ENCODE data around the genes HNF1B and GPR179.

DNA sequence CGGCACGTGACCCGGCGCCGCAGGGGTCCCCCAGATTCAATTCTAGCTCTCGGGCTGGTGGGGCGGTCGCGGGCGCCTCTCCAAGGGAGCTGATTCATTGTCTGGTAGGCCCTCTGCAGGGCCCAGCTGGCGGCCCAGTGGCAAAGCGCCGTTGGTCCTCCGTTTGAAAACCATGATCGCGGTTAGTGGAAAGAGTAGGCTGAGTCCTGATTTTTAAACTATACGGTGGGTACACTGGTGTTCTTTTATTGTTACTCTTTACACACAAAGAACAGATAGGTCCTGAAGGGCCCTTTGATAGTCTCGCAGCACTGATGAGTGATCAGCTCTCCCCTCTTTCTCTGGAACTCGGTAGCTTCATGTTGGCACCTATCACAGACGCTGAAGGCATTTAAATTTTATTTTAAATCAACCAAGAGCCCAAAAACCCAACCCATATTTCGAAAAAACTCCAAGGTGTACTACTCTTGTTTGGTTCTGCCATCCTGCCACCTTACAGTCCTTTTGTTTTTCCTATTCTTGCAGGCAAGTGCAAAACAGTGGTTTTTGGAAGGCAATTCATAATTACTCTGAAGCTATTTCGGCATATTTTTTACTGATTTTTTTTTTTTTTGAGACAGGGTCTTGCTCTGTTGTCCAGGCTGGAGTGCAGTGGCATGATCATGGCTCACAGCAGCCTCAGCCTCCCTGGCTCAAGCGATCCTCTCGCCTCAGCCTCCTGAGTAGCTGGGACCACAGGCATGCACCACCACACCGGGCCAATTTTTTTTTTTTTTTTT, 500 bp upstream of the SYNRG start:
- PRO-cap = bidirectional peak, plus-strand start at position 33 of the sequence, minus-strand start outside the sequence

DNA sequence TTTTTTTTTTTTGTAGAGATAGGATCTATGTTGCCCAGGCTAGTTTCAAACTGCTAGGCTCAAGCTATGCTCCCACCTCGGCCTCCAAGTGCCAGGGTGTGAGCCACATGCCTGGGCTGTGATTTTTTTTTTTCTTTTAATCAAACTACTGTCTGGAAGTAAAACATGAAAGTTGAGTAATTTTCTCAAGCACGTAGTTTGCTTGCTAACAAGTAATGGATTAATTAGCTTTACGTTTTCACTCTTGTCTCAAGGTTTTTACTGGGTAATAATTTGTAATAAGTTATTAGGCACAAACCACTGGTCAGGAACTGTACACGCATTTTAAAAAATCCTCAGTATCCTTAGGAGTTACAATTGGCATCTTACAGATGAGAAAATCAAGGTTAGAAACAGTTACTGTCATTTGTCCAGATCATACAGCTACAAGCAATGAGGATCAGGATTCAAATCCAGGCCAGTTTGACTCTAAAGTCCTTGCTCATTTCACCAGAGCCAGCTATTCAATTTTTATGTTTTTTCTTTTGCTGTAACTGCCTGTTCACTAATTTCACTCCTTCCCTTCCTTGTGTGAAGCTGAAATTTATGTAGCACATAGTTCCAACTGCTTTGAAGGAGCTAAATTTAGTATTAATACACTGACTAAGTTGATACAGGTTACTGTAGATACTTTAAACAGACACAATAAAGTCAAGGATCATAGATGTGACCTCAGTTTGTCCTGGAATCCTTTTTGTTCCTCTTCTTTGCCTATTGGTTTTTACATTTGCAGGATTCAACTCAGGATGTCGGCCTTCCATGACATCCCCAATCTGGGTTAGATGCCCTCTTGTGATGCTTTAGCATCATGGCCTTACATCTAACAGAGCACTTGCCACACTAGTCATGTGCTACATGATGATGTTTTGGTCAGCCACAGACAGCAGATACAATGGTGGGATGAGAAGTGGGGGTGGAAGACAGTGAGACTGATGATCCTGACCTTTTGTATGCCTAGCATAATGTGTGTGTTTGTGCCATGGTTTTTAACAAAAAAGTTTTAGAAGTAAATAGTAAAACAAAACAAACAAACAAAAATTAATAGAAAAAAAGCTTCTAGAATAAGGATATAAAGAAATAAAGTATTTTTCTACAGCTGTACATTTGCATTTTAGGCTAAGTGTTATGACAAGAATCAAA, 1.5 kb upstream of the SYNRG start:
- PRO-cap = no peak

- PRO-cap = no peak
These were observed 19.8 kb downstream of the HNF1B start for GRCh38 chr17:37725043-37725474.

DNA sequence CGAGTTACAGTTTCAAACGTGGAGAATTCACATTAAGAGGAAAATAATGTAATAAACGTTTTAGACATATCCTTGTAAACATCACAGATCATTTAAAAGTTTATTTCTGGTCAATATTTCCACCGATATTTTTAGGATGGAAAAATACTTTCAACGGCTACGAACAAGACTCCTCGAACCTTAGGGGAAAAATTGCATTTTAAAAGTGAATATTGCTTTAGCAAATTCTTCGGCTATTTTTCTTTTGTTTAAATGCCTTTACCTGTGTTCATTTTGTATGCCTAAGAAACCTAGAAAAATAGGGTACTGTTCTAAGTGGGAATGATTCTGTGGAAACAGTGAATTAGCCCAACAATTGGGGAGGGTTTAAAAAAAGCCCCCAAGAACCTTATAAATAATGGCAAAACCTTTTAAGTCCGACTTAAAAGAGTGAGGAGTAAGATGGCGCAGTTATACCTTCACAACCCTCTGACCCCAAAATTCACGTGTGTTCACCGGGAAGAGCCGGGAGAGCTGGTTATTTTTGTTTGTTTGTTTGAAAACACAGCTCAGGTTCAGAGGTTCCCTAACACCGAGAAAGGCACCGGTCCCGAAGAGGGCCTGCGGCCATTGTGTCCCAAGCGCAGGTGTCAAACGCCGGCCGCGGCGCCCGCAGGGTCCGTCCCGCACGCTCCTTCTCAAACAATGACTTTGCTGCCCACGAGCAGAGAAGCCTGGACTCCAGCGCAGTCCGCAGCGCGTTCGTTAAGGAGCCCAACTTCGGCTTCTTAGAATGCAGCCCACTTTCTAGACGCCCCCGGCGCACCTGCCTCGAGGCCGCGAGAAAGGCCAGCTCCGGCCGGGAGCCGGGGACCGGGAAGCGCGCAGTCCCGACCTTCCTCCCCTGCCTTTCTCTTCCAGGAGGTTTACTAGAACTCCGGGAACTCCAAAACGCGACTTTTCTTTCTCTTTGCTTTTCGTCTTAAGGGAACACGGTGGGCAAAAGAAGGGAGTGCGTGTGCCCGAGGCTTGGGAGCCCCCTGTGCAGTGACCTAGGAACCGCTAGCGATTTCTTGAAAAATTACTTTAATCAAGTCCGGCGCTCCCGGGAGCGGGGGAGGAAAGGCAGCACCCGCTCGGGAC, 3.0 kb downstream of the HNF1B start:
- PRO-cap = no peak

DNA sequence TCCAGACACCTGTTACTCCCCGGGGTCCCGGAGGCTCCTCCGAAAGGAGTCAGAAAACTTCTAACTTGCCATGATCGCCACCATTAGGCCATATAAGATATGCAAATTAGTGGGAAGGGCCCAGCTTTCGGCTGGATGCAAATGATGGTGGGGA, at the start of gene HNF1B:
TSS of gene HNF1B (minus strand) at position 62 of the 154 bp plus-strand sequence.
- PRO-cap = no peak

- PRO-cap = no peak
These were observed 411 bp upstream of the HNF1B start for GRCh38 chr17:37745152-37745788.

- PRO-cap = no peak
These were observed 867 bp upstream of the HNF1B start for GRCh38 chr17:37745789-37746063.

DNA sequence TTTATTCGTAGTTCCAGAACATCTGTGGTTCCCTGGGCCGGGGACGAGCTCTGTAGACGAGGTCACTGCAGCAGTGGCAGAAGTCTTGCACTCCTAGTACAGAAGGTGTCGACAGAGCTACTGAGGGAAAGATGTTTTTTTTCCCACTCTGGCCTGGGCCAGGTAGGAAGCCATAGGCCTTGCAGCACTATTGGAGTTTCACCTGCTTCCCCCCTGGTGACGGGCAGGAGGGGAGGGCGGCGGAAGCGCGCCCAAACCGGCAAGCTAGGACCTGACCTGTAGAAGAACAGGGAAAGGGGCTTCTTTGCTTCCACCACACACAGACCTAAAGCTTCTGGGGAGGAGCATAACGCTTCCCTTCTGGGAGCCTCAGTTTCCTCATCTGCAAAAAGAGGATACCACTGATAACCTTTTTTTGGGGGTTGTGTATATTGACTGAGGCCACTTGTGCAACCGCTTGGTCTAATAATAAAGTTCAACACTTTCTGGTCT, 1.3 kb upstream of the HNF1B start:
- PRO-cap = no peak

GRCh38 chr17:38320471-38320887, 23.3 kb downstream of the GPR179 start:
- PRO-cap = no peak

DNA sequence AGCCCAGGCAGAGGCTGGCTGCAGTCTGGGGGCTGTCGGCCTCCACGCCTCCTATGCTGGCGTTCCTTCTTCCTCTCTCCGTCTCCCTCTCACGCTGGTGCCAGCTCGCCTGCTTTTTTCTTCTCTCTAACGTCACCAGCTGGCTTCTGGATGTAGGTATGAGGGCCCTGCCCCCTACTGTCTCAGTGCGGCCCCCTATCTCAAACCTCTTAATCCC, at the start of gene GPR179:
TSS of gene GPR179 (minus strand) at position 125 of the 217 bp plus-strand sequence.
- PRO-cap = no peak

DNA sequence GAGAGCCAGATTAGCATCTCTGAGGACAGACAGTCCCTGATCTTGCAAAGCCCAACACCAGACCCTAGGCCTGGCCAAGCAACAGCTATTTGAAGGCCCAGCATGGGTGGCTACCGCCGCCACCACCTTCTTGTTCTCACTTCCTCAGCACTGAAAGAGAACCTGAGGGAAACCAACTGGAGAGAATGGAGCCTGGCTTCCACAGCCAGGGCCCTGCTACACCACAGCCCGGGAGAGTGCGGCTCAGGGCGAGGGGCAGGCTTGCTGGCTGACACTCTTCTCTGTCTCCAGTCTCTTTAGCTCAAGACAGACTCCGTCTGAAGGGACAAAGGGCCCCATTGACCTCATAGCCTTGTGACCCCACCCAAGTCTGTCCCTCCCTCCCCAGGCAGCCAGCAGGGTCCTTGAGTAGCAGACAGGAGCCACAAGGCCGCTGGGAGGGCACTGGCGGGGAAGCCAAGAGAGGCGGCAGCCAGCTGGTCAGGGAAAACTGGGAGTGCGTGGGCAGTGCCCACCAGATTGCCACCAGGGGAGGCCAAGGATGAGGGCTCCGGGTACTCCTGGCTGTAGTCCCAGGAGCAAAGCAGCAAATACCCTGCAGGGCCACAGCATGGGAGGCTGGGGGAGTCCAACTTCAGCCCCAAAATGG, 10.8 kb upstream of the ARHGAP23 start:
- PRO-cap = bidirectional peak, plus-strand start at position 425 of the sequence, minus-strand start at position 283 of the sequence

GRCh38 chr17:38454524-38455170, 26.4 kb downstream of the ARHGAP23 start:
- PRO-cap = no peak

GRCh38 chr17:38463403-38464197, 35.3 kb downstream of the ARHGAP23 start:
- PRO-cap = no peak

DNA sequence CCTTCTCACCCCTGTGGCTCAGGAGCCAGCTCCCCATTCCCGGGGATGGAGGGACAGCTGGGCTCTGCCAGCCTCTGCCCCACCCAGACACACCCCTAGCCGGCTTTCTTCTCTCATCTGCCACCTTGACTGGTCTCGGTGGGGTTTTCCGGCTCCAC, 37.3 kb downstream of the ARHGAP23 start:
- PRO-cap = no peak

DNA sequence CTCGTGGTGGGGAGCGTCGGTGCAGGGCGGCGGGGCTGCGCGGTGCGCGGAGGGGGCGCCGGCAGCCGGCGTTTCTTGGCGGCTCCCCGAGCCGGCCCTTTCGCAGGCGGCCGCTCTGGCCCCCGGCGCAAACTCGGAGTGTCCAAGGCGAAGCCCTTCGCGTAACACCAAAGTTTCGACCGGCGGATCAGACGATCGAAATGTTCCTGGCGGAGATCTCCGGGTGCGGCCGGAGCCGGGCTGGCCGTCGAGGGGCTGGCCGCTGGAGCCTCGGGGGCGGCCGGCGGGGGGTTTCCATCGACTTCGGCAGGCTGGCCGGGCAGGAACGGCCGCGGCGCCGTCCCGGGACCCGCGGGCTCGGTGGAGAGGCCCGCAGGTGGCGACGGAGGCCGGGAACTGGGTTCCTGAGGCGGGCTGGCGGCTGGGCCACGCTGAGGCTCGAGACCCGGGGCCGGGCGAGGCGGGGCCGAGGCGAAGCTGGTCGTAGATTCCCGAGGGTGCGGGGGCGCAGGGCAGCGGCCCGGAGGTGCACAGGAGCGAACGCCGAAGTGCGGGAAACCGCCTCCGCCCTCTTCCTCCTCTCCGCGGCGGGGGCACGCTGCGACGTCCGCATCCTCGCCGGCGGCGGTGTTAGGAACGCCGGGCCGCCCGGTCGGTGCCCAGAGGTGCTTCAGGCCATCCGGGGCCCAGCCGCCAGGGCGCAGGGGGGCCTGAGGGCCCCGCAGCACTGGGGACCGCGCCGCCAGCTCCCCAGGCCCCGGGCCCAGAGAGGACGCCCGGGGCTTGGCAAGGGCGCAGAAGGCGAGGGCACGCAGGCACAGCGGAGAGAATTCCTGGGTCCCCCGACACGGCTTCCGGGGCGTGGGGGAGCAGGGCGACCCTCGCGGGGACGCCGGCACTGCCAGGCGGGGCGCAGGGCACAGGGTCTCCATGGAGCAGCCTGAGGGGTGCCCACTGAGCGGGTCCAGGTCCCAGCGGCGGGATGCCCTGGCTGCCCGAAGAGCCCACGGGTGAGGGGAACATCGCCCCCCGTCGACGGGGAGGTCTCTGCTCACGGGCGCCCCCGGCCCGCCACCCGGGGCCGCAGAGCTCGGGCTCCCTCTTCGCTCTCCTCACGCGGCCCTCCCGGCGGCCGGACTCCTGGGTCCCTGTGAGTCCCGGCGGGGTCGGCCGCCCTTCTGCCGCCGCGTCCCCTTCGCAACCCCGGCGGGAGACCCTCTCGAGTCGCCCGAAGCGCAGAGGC, 772 bp downstream of the EPOP start:
- PRO-cap = unidirectional peak, plus-strand start at position 795 of the sequence

DNA sequence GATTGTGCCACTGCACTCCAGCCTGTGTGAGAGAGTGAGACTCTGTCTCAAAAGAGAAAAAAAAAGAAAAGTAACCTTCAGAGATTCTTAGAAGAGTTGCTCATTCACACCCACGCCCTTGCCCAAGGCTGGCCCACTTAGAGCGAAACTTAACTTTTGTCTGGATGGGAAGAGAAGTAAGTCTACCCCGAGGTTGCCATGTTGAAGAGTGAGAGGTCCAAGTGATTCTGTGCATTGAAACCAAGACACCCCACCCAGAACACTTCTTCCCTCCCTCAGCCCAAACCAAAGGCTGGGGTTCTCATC, 2.4 kb upstream of the CISD3 start:
- PRO-cap = no peak

DNA sequence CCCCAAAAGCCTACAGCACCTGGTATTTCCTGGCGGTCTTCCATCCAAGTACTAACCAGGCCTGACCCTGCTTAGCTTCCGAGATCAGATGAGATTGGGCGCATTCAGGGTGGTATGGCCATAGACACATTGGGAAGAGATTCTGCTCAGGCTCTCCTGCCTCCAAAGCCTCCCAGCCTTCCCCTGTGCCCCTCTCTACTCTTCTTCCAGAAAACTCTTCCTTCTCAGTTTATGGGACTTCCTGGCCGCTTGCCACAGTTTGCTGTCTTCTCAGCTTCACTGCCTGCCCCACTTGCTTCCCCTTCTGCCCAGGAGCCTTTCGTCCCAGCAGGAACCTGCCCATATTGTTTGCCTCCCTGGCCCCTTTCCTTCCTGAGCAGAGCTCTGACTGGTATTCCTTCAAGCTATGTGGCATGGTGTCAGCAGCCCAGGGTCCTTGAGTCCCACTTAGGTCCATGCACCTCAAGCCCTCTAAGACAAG, 1.7 kb downstream of the CISD3 start:
- PRO-cap = no peak

GRCh38 chr17:38839964-38840518, 1.2 kb downstream of the C17orf98 start:
- PRO-cap = no peak

DNA sequence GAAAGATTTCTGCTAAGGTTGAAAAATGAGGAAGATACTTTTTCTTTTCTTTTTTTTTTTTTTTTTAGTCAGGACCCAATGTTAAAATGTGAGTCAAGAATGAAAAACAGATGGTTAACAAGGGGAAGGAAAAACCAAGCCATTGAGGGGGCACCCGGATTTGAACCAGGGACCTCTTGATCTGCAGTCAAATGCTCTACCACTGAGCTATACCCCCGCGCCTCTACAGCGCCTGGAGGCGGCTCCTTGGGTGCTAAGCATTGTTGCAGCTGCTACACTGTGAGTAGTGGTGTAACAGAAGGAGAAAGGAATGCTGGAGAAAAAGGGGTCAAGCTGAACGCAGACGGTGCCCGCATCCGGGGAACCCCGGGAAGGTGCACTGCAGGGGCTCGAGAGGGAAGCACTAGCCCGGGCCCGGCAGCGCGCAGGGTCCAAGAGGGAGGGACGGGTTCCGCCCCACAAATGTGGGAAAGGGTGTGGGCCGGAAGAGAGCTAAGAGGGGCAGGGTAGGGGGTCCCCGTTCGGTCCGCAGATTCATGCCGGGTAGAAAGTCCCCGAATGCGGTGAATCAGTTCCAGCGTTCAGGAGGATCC, 615 bp upstream of the LASP1 start:
- PRO-cap = bidirectional peak, plus-strand start at position 282 of the sequence, minus-strand start outside the sequence; bidirectional peak, plus-strand start at position 571 of the sequence, minus-strand start at position 469 of the sequence

DNA sequence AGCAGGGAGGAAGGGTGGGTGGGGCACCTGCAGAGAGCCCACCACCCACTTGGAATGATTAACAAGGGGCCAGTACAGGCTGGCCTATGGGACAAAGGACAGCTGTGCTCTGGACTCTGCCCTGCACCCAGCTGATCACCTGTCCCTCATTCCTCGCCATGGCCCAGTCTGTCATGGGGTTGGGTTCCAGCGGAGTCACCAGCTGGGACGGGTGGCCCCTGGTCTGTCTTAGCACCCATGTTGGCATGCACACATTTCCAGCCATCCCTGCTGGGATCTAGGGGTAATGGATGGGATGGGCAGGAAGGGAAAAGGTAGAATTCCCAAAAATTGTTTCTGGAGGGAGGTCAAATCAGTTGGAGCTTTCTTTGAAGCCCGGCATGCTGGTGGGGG, 15.6 kb downstream of the LASP1 start:
- PRO-cap = no peak

Data from neural crest cell (in vitro differentiated cells).